ENCODE results near the gene ISYNA1.

- PRO-cap: no peak
- RRBS, 2 experiments: 56% methylated on average over 1 of the region's 17 CpGs; no CpG with 5 or more reads in 1 of the 2 experiments
These were observed 4.7 kb downstream of the COLGALT1 start for GRCh38 chr19:17560116-17560670.

DNA sequence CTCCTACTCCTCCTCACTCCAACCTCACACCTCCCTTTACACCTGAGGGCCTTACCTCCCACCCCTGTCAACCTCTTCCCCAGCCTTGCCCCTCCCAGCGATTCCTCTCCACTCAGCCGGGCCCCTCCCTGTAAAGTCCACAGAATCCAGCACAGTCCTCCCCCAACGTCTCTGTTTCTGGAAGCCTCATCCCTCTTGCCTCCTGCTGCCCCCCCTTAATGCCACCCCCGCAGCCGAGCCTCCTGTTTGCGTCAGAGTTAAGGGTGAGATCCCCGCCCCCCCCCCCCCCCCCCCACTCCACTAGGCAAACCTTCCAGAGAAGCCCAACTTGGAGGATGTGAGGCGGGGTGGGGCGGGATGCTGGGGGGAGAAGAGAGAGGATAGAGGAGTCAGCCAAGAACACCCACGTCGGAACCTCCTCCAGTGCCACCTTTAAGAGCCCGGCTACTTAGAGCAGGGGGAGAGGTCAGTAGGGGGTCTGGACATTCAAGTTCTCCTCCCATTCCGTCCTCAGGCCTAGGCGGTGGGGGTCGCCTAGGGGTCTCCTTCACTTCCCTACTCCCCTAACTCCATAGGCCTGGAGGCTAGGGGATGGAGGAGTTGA is 2.0 kb downstream of the UNC13A start:
- PRO-cap: no peak
- RRBS, 2 experiments: no CpG with 5 or more reads among the region's 15 CpGs

DNA sequence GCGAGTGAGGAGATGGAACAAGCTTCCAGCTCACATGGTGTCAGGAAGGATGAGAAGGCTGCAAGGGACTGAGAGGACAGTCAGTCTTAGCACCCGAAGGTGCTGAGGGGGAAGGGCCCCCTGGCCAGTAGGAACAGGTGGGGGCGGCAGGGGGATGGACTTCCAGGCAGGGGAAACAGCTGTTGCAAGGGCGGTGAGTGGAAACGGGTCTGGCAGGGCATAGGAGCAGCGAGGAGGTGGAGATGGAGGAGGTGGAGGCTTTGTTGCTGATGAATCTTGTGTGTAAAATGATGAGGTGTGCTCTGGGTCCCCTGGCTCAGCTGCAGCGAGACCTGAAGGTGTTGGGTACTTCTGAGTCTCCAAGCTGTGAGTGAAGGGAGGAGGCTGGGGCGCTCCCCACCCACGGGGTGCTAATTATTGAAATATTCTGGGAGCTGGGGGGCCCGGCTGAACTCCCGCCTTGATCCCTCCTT is 1.2 kb downstream of the MAP1S start:
- PRO-cap: no peak
- RRBS, 2 experiments: 50 to 62% methylated on average over 2 of the region's 11 CpGs

- PRO-cap: no peak
- RRBS, 2 experiments: 35 to 73% methylated on average over 2 to 3 of the region's 11 CpGs
These were observed 3.0 kb upstream of the INSL3 start for GRCh38 chr19:17824150-17824801.

DNA sequence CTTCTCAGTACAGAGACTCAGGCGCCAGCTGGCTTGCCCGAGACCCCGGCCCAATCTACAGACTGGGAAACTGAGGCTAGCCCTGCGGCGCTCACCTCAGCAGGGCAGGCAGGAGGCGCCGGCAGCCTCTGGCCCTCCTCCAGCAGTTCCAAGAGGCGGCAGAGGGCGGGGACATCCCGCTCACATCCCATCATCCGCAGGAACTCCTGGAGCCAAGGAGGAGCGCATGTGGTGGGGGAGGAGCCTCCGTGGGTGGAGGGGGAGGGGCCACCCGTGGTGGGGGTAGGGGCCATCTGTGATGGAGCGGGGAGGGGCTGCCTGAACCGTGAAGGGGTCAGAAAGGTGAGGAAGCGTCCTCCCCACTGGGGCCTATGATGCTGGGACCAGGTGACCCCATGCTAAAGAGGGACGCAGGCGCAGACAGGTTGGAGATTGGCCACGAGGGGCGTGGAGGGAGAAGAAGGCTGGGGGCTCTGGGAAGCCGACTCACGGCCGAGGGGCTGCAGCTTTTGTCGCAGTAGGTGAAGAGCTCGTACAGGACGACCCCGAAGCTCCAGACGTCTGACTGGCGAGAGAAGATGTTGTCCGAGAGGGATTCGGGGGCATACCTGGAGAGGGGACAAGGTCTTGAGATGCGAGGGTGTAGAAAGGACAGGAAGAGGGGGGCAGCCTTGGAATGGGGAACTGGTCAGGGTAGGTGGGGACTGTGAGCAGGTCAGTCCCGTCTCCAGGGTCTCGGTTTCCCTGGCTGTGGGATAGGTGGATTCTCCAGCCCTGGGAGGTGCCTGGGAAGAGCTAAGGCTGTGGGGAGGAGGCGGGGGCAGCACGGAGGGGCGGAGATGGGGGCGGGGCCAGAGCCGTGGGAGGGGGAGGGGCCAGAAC is 8.9 kb upstream of the INSL3 start:
- PRO-cap: no peak
- RRBS, 2 experiments: 2 to 3% methylated on average over 5 of the region's 40 CpGs

- PRO-cap: no peak
- RRBS, 2 experiments: no CpG with 5 or more reads among the region's 18 CpGs
These were observed 803 bp downstream of the CCDC124 start for GRCh38 chr19:17933478-17934157.

DNA sequence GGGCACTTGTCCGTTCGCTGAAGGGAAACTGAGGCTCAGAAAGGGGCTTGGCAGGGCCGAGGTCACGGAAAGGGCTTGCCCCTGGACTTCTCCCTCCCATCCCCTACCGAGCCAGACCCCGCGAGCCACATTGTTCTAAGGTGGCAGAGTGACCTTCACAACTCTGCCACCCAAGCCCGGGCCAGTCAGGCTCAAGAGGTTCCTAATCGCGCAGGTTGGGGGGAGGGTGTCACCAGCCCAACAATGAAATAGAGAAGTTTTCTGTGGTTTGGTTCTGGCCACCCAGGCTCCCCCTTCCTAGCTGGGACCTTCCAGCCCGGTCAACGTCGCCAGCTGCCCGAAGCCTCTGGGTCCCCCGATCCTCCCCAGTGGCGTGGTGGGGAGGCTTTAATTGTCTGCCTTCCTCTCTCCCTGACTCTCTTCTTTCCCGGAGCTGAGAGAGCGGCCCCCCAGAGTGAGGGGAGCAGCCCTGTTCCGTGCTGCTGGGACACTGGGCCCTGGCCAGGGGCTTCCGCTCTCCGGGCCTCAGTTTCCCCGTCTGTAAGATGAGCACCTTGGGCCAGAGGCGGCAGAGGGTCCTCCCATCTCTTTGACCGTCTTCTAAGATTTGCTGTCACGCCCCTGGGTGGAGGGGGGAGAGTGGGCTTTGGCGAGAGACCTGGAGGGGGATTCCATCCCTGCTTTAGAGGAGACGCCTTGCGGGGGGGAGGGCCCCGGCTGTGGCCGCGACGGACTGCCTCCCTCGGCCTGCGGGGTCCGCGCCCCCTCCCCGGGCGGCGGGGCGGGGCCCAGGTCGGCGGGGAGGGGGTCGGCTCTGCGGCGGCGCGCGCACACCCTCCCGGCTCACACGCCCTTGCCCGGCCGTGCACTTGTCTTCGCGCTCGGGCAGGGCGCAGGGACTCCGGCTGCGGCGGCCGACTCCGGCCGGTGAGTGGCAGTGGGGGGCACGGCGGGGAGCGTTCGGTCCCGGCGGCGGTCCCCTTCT is 15.2 kb upstream of the KCNN1 start:
- PRO-cap: no peak
- RRBS, 2 experiments: 3% methylated on average over 40 to 44 of the region's 69 CpGs

DNA sequence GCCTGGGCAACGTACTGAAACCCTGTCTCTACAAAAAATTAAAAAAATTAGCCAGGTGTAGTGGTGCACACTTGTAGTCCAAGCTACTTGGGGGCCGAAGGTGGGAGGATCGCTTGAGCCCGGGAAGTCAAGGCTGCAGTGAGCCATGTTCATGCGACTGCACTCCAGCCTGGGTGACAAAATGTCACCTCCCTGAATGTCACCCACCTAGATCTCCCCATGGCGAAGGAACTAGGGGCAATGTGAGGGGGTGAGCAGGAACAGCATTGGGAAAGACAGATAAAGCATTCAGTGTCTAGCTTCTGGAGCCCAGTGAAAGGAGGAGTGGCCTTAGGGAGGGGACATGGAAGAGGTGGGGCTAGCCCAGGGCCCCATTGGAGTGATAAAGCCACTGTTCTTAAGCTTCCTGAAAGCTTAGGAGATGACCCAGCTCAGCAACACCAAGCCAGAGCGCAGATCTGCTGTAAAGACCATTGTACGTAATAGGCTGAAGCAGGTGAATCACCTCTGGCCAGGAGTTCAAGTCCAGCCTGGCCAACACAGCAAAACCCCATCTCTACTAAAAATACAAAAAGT is 13.1 kb upstream of the KCNN1 start:
- PRO-cap: no peak
- RRBS, 2 experiments: no CpG with 5 or more reads among the region's 8 CpGs

- PRO-cap: no peak
- RRBS, 2 experiments: no CpG with 5 or more reads among the region's 12 CpGs
These were observed 16.0 kb downstream of the KCNN1 start for GRCh38 chr19:17982903-17983318.

GRCh38 chr19:18012729-18013702 is 5.0 kb downstream of the ARRDC2 start:
- PRO-cap: no peak
- RRBS, 2 experiments: no CpG with 5 or more reads among the region's 23 CpGs

DNA sequence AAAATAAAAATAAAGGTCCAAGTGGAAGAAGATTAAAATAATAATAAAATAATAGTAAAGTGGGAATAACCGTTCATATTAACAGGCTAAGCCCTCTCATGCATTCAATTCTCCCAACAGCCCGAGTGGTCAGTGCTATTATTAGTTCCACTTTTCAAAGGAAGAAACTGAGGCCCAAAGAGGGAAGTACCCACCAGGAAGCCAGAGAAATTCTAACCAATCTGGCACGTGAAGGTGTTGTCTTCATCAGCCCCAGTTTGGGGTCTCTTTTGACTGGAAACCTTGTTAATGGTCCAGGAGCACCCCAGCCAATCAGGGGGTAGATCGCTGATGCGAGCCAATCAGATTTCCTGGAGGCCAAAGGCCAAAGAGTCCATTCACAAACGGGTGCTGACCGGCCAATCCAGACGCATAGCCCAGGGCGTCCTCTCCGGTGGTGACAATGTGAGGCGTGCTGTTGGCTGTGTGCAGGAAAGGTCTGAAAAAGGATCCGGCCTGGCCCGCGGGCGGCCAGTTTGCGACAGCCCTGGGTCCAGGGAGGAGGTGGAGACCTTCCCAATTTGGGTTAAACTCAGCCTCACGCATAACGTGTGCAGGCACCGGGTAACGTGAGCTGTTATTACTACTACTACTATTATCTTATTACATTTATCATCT is 3.0 kb downstream of the MAST3 start:
- PRO-cap: no peak
- RRBS, 2 experiments: 9 to 10% methylated on average over 5 to 11 of the region's 20 CpGs

DNA sequence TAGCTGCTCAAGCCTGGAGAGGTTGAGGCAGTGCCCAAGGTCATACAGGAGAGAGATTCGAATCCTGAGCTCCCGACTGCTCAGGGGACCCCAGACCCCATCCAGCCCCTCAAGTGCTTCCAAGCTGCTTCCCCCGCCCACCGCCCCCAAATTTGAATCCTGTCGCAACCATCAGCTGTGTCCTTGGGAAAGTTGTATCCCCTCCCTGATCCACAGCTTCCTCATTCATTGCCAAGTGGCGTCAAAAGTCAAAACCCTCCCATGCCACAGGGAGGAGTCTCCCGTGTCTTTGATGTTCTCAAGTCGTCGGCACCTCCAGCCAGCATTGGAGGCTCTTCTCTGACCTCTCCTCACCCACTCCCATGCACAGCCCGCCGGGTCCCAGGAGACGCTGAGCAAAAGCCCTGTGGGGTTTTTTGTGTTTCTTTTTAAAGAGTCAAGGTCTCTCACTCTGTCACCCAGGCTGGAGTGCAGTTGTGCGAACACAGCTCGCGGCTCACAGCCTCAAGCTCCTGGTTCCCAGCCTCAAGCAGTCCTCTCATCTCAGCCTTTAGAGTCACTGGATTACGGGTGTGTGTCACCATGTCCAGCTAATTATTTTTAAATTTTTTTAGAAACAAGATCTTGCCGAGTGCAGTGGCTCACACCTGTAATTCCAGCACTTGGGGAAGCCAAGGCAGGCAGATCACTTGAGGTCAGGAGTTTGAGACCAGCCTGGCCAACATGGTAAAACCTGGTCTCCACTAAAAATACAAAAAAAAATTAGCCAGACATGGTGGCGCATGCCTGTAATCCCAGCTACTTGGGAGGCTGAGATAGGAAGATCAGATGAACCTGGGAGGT is 2.7 kb upstream of the IFI30 start:
- PRO-cap: no peak
- RRBS, 2 experiments: no CpG with 5 or more reads among the region's 18 CpGs

- PRO-cap: bidirectional peak, plus-strand start at chr19:18205311, minus-strand start at chr19:18205328
- RRBS, 2 experiments: no CpG with 5 or more reads among the region's 18 CpGs
These were observed 1.2 kb upstream of the RAB3A start for GRCh38 chr19:18204972-18205471.

DNA sequence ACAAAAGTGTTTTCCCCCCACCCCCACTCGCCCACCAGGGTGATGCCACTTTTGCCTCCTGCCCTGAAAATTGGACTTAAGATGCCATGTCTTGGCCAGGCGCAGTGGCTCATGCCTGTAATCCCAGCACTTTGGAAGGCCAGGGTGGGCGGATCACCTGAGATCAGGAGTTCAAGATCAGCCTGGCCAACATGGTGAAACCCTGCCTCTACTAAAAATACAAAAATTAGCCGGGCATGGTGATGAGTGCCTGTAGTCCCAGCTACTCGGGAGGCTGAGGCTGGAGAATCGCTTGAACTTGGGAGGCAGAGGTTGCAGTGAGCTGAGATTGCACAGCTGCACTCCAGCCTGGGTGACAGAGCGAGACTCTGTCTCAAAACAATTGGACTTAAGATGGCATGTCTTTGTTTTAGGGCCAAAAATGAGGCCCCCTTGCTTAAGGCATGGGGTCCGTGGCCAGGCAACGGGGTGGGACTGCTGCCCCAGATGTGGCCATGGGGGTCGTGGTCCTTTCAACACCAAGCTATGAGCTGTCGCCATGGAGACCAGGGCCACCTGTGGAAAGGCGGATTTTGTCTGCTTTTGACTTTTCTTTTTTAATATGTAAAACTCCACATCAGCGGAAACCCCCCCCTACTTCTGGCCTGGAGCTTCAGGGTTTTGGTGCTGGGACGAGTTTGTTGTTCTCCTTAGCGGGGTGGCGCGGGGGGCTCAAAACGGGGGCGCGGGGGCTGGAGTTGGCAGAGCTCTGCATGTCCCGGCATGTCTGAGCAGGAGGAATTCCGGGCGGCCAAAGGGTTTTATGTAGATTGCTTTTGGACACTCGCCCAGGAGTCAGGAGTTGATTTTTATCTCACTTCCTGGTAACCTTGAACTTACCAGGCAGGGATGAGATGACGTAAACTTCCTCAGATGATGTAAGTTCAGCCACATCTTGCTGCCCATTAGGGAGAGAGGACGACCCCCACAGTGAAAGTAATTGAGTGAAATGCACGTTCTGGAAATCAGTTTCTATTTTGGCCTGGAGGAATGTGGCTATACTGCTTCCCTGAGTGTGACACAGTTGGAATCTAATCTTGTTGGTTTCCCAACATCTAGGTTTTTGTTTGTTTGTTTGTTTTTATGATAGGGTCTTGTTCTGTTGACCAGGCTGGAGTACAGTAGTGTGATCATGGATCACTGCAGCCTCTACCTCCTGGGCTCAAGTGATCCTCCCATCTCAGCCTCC is 21.3 kb upstream of the GDF15 start:
- PRO-cap: no peak
- RRBS, 2 experiments: no CpG with 5 or more reads among the region's 27 CpGs

- PRO-cap: no peak
- RRBS, 2 experiments: no CpG with 5 or more reads among the region's 20 CpGs
These were observed 5.8 kb upstream of the GDF15 start for GRCh38 chr19:18380013-18380778.

DNA sequence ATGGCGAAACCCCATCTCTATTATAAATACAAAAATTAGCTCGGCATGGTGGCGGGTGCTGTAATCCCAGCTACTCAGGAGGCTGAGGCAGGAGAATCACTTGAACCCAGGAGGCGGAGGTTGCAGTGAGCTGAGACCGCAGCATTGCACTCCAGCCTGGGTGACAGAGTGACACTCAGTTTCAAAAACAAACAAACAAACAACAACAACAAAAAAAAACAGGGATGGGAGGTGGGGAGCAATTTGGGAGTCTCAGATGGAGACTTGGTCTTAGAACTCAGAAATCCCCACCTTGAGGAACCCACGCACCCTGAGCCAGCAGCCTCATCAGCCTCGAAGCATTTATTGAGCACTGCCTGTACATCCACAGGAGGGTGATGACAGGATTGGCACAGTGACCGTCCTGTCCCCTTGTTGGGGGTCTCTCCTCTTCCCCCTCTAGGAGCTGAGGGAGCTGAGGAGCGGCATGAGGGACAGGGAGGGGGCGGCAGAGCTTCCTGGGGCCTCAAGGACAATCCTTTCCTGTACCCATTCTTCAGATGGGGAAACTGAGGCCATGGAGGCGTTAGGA is 5.5 kb downstream of the GDF15 start:
- PRO-cap: no peak
- RRBS, 2 experiments: no CpG with 5 or more reads among the region's 11 CpGs

DNA sequence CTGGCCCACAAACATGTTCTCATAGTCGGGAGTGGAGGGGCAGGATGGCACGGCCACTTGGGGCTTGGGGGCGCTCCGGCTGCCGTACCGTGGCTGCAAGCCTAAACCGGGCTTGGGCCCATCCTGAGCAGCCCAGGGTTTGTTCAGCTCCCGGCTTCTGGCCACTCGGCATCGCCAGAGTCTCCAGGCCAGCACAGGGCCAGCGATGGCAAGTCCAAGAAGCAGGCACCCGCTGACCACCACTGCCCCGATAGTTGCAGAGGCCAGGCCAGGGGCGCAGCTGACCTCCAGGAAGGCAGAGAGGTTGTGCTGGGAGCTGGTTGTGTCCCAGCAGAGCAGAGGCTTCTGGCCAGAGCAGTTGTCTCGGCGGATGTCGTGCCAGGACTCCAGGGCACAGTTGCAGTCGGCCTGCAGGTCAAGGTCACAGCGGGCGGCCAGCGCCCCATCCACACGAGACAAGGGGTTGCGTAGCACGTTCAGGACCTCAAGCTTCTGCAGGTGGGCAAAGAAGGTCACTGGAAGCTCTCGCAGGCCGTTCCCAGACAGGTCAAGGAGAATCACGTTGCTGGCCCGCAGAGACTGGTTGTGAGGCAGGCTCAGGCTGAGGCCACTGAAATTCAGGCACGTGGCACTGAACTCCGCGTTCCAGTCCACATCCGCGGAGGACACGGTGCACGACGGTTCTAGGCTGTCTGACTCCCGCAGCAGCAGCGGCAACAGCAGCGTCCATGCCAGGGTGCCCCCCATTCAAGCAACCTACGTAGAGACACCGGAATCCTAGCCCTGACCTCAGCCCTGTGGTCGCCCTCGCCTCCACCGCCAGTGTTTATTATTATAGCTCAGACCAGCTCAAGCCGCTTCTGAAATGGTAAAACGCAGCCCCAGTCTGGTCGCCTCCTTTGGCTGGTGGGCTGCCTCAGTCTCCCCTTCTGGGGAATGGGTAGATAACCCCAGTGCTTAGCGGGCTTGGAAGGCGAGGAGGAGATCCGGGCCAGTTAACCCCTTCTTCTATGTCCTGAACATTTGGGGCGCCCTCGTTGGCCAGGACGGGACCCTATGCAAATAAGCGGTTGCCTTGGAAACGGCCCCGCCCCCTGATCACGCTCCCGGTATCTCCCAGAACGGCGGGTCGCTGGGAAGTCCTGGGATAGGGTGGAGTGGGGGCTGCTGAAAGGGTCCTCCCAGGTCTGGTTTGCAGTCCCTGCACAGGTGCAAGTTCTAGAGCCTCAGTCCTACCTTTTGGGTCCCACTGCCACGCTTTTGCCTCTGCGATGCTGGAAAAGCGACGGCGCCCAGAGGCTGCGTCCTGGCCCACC is 747 bp downstream of the LRRC25 start:
- PRO-cap: no peak
- RRBS, 2 experiments: 23 to 100% methylated on average over 1 to 7 of the region's 67 CpGs

DNA sequence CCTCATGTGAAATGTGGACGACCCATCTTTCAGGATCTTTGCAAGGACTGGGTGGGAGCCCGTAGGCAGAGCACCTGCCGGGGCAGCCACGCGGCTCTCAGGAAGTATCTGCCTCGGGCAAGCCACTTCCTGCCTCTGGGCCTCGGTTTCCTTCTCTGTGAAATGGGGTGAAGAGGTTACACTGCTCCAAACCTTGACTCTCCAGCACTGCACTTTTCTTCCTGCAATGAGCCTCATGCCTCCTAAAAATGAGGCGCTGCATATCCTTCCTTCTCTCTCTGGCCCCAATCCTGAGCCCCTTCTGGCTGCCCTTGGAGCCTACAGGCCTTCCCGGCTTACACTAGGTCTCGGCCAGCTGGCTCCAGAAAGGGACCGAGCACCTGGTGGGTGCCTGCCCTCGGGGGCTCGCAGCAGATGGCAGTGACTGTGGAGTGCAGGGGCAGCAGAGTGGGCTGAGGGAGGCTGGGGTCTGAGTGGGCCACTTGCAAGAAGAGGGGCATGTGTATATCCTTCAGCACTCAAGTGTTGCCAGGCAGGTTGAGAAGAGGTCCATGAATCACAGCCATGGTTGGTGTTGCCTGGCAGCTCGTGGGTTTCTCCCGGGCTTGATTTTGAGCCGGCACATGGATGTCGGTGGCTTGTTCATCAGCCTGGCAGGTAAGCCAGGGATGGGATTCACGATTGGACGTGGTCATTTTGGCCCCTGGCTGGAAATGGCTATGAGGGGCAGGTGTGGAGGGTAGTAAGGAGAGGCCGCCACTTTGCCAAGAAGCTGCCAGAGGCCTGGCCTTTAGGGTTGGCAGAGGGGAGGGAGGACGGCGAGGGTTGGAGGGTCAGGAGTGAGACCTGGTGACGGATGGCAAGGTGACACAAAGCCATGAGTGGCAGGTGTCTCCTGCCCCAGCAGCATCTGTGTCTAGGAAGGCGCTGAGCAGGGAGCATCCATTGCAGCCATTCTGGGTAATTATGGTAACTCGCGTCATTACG is 3.7 kb downstream of the SSBP4 start:
- PRO-cap: no peak
- RRBS, 2 experiments: no CpG with 5 or more reads among the region's 27 CpGs

DNA sequence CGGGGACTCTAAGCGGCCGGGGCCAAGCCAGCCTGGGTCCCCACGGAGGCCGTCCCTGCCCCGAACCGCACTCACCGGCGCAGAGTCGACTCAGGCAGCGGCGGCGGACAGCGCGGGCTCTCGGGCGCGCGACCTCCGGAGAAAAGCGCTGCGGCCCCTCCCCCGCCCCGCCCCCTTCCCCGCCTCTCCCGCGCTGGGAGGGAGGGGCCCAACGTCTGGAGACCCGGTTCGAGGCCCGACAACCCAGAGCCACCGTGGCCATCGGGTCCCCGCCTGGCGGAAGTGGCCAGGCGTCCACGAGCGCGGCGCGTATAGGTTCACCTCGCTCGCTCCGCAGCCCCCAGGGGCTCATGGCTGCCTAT is at the start of gene ISYNA1:
Gene ISYNA1 (minus strand): TSS at position 116 of the 362 bp plus-strand sequence.
- PRO-cap: no peak
- RRBS, 2 experiments: 2 to 3% methylated on average over 22 to 25 of the region's 44 CpGs

DNA sequence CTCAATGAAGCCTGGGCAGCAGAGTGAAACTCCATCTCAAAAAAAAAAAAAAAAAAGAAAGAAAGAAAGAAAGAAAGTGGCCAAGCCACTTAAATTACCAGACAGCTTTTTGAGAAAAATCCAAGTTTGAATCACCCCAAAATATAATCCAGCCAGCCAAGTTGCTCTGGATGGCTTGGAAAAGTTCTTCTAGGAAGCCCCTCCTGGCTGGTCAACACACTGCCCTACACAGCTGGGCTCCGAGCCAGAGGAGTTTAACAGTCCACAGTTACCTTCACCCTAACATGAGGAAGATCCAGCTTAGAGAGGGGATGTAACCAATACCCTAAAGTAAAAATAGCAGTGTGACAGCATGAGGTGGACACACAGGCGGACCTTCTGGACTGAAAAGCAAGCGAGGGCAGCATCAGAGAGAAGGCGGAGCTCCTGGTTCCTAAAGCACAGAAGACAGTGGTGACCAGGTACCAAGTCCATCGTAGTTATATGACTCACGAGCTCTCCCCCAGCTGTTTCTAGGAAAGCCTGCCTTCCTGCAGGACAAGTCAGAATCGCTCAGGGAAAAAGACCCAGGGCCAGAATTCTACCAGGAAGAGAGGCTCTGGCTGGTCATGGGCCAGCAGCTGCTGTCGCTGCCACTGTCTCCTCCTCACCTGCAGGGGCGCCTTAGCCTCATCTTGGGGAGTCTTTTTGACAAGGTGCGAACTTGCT is 1.9 kb downstream of the ELL start:
- PRO-cap: no peak
- RRBS, 2 experiments: no CpG with 5 or more reads among the region's 10 CpGs

All from astrocyte (in vitro differentiated cells and primary cell).